Metastatic Breast Carcinoma in the Brain (tissue), 10 donors: ENCODE measurements around a stretch of chr15.

DNA sequence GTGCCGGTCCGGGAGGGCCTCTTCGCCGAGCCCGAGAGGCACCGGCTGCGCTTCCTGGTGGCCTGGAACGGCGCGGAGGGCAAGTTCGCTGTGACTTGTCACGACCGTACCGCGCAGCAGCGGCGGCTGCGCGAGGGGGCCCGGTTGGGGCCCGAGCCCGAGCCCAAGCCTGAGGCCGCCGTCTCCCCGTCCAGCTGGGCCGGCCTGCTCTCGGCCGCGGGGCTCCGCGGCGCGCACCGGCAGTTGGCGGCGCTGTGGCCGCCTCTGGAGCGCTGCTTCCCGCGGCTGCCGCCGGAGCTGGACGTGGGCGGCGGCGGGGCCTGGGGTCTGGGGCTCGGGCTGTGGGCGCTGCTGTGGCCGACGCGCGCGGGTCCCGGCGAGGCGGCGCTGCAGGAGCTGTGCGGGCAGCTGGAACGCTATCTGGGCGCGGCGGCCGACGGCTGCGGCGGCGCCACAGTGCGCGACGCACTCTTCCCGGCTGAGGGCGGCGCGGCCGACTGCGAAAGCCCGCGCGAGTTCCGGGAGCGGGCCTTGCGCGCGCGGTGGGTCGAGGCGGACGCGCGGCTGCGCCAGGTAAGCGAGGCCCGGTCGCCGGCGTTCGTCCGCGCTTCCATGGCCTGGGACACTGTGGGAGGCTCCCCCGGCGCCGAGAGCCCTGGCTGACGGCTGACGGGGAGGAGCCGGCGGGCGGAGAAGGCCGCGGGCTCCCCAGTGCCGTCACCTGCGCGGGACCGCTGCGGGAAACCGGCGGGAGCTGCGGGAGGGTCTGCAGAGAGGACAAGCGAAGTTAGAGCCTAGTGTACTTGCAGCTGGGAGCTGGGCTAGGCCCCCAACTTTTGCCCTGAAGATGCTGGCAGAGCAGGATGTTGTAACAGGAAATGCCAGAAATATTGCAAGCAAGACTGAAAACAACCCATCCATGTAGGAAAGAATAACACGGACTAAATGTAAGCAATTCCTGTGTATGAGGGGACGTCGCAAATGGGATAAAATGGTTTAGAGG is 636 bp downstream of the WHAMM start:
- PRO-cap, 10 experiments = peak in 10 of 10 experiments; most common plus-strand start position 531 of the sequence (in 4); most common minus-strand start position 498 of the sequence (in 7)

- PRO-cap, 10 experiments = no peak in any of the 10 experiments
Measured at GRCh38 chr15:82836049-82836728, 26.8 kb downstream of the WHAMM start.

GRCh38 chr15:82858849-82859280 is 49.4 kb downstream of the WHAMM start:
- PRO-cap, 10 experiments = no peak in any of the 10 experiments

DNA sequence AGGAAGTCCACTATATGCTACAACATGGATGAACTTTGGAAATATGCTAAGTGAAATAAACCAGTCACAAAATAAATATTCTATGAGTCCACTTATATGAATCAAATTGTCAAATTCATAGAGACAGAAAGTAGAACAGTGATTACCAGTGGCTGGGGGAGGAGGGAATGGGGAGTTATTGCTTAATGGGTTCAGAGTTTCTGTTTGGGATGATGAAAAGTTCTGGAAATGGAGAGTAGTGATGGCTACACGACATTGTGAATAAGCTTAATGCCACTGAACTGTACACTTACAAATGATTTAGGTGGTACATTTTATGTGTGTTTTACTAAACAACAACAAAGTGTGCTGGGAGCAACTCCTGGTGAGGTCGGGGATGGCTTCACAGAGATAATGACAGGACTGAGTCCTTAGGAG is 38.1 kb downstream of the HOMER2 start:
- PRO-cap, 10 experiments = no peak in any of the 10 experiments

DNA sequence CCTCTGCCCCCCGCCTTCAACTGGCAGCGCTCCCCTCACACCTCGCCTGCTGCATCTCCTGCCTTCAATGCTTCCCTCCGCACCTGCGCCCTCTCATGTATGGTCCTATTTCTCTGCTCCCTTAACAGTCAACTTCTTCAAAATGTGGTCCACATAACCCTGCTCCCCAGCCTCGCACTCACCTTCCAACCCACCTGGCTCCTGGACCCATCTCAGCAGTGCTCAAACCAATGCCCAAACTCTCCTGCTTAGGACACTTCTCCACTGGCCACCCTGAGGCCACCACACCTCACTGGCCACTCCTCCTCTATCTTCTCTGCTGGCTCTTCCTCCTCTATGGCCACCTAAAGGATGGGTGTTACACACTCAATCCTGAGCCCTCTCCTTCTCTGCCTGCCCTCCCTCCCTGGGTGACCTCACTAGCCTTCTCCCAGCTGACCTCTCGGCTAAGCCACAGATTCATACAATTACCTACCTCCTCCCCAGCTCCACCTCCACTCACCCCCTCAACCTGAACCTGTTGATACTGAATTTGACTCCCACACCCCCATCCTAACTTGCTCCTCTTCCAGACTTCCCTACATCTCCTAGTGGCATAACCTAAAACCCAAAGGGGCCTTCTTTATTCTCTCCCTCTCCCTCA is 17.3 kb downstream of the HOMER2 start:
- PRO-cap, 10 experiments = no peak in any of the 10 experiments

DNA sequence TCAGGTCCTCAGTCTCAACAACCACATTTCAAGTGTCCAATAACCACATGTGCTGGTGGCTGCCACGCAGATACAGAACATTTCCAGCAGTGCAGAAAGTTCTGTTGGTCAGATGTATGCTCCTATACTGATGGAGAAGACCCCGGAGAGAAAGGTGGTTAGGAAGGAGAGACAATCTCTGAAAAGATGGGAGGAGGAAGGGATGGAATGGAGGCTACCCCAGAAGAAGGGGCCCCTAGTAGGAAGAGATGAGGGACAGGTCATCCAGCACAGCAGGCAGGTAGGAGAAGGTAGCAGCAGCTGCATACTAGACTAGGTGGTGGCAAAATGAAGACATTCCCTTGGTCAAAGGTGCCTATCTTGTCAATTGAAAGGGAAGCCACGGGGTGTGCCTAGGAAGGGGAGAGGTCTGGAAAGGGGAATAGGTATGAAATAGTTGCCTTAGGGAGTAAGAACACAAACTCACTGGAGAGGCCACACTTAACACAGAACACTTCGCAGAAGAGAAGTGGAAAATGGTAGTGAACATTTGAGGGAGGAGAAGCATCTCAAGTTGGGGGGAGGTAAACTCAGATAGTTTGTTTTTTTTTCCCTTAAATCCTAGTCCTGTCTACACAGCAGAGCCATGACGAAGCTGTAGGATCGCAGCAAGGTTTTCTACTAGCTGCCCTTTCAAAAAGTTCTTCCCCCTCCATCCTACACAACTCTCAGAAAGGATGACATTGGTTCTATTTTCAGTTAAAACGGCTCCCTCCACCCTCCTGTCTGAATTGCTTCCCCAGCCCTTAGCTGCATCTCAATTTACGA is 2.5 kb downstream of the HOMER2 start:
- PRO-cap, 10 experiments = no peak in any of the 10 experiments

DNA sequence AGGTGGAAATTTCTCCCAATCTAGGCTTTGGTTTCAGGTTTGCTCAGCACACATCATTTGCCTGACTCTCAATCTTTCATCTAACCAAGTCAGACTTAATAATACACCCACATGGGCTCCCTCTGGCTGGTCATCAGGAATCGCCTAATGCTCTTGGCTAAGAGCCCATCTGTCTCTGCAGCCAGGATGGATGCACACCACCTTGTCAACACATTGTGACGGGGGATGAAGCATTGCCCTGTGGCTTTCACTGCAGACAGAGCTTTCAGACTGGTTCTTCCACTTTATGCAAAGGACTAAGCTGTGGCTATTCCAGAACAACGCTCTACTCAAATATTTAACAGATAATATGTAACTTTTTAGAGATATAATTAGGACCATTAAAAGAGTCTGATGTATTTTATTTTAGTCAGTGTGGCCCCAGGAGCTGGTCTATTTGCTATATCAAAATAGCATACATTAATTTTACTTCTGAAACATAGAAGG is 3.1 kb upstream of the HDGFL3 start:
- PRO-cap, 10 experiments = peak in 4 of 10 experiments; most common plus-strand start position 205 of the sequence (in 1); most common minus-strand start position 70 of the sequence (in 2)

DNA sequence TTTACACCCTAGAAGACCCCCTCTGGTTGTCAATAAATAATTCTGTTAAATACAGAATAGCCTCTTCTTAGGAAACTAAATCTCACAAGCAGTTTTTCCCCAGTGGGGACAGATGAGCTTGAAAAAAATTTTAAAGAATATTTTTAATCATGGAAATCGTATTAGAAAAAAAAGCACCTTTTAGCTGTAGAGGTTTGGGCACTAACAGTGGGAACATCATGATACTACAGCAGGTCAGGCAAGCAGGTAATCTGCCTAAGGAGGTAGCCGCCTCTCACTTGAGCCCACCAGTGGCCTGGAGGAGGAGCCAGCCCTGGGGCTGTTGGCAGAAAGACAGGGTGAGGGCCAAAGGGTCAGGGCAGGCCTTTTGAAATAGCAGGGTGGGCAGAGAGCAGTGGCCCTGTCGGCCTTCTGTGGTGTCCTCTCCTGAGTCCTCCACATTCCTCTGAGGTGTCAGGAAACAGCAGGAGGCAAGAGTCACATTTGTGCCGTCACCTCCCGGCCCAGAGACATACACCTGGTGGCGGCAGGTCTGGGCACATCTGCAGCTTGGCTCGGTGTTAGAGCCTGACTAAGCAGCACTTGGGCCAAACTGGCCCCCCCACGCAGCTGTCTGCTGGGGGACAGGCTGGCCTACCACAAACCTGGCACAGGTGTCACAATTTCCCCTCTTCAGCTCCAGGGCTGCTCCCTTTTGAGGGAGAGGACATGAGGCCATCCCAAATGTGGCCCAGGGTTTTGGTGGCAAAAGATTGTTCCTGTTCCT is 3.9 kb upstream of the BNC1 start:
- PRO-cap, 10 experiments = peak in 1 of 10 experiments; most common minus-strand start position 253 of the sequence (in 1)

DNA sequence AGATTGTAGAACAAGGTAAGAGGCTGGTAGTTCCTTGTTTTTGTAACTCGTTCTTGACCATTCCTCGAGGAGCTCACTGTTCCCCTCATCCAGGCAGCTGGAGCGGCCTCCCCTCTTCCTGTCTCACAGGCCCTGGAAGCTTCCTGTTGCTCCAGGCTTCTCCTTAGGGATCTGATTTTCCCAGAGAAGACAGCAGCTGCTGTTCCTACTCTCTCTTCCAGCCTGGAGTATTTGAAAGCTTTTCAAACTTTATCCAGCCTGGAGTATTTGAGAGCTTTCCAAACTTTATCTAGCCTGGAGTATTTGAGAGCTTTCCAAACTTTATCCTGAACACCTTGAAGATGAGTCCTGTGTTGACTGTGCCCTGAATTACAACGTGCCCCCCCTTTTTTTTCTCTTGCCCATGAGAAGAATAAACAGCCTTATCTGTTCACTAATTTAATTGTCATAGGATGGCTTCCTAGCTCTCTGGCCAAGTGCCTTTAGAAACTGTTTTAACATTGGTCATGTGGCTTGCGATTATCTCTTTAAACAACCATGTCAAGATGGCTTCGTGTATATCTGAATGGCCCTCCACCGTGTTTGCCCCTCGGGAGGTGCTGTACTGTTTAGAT is 4.7 kb downstream of the ADAMTSL3 start:
- PRO-cap, 10 experiments = peak in 1 of 10 experiments; most common minus-strand start position 224 of the sequence (in 1)

GRCh38 chr15:83704140-83704601 is 50.2 kb downstream of the ADAMTSL3 start:
- PRO-cap, 10 experiments = no peak in any of the 10 experiments

GRCh38 chr15:83928792-83929527 is 275.0 kb downstream of the ADAMTSL3 start:
- PRO-cap, 10 experiments = no peak in any of the 10 experiments

GRCh38 chr15:84173151-84173512 is 62.4 kb upstream of the GOLGA6L4 start:
- PRO-cap, 10 experiments = no peak in any of the 10 experiments

- PRO-cap, 10 experiments = no peak in any of the 10 experiments
Measured at GRCh38 chr15:84587816-84588535, 12.8 kb upstream of the ZSCAN2 start.

DNA sequence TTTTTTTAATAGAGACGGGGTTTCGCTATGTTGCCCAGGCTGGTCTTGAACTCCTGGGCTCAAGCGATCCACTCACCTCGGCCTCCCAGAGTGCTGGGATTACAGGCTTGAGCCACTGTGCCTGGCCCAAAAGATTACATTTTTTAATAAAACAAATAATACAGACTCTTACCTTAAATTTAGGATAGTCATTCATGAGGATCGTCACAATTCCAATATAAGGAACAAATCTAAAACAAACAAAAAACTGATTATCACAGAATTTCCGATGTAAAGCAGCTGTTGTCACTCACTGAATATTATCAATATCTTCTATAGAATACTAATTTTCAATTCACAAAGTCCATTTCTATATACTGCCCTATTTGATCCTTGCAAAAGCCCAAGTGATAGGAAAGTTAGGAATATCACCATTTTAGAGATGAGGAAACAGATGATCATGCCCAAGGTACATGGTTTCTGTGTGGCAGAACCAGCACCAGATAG is 12.6 kb upstream of the NMB start:
- PRO-cap, 10 experiments = no peak in any of the 10 experiments

- PRO-cap, 10 experiments = no peak in any of the 10 experiments
Measured at GRCh38 chr15:84750274-84750997, 2.0 kb downstream of the ZNF592 start.

GRCh38 chr15:84822326-84822604 is 5.1 kb downstream of the ALPK3 start:
- PRO-cap, 10 experiments = peak in 1 of 10 experiments; most common plus-strand start chr15:84822494 (in 1)

GRCh38 chr15:84885740-84886221 is 1.3 kb downstream of the SLC28A1 start:
- PRO-cap, 10 experiments = no peak in any of the 10 experiments

GRCh38 chr15:85000888-85001417 is 19.3 kb downstream of the PDE8A start:
- PRO-cap, 10 experiments = no peak in any of the 10 experiments

GRCh38 chr15:85006245-85007323 is 24.9 kb downstream of the PDE8A start:
- PRO-cap, 10 experiments = no peak in any of the 10 experiments

DNA sequence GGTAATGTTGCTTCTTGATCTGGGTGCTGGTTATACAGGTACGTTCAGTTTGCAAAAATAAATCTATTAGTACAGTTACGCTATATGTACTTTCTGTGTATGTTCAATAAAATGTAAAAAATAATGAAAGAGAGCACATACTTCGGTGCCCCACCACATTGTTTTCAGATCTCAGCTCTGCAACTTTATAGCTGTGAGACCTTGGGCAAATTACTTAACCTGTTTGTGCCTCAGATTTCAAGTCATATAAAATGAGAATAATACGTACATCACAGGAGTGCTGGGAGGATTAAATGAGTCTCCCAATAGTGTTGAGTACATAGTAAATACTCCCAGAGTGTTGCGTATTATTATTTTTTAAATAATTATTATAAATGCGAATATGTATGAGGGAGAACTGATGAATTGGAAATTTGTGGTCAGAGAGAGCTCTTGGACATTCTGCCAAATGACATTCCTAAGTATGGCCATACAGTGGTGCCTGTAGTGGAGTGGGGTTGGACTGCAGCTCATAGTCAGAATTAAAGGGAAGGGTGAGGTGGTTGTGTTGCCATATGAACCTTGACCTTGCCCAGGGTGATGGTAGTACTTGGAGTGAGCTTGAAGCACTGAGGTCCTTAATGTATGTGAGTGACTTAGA is 25.9 kb downstream of the PDE8A start:
- PRO-cap, 10 experiments = no peak in any of the 10 experiments